ENCODE measurements around the genes NUDT4B, H4C15, CIART and CTSK.

- PRO-cap = no peak
- RRBS, 2 experiments = no CpG with 5 or more reads among the region's 60 CpGs
Observed at GRCh38 chr1:148748452-148749005, at the start of gene NUDT4B. Gene NUDT4B (plus strand): TSS chr1:148748774.

DNA sequence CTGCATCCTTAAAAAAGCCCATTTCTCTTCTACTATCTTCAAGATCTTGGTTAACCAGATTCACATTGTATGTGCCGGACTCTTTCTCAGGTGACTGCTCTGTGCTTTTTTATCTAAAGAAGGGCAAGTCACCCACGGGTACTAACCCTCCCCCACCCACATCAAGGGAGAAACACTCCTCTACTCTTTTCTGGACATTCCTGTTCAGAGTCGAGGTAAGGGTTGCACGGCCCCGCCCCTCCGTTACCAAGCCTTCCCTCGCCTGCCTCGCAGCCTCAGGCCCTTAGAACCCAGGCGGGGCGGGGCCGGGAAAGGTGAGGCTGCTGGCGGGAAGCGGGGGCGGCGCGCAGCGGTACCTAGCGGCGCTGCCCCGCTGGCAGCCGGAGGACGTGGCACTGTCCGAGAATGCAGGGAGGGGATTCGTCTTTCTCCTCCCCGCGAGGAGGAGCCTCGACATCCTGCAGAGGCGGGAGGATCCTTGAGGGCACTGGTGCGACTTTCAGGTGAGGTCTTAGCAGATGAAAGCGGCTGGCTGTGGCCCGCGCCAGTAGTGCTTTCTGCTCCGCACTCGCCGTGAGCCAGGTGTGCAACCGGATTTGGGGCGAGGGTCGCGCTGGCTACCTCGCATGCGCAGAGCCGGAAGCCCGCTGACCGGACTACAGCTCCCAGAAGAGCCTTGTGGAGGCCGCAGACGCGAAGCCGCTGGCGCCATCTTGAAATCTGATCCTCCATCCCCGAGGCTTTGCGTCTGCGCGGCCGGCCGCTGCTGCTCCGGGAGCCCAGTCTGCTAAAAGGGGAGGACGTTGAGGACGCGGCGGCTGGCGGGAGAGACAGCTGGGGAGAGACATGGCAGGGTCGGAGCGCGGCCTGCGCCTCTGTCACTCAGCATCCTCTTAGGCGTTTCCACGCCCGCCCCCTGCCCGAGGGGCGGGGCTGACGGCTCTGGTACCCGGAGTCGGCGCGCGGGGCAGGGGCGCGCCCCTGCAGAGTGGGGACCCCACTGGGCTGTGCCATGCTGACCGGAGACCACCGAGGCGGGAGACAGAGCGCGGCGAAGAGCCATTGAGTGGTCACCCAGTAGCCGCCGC lies 107.8 kb downstream of the PDE4DIP start:
- PRO-cap = bidirectional peak, plus-strand start at position 463 of the sequence, minus-strand start at position 425 of the sequence
- RRBS, 2 experiments = 1 to 2% methylated on average over 28 to 33 of the region's 86 CpGs

DNA sequence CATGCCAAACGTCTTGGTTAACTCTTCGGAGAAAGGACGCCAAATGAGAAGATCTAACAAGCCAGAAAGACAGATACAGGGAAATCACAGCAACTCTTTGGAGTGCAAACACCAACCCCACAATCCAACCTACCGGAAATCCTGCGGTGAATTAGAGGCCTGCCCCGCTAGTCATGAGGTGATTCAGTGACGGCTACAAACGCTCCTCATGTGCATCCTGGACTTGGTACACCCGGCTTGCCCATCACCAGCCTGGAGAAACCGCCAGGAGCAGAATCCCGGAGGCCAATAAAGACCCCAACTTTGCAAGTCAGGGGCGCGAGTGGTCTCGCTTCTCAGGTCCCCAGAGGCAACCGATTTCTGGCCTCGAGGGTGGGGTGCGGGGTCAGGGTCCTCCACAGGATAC lies 752 bp downstream of the NBPF9 start:
- PRO-cap = unidirectional peak, plus-strand start at position 174 of the sequence
- RRBS, 2 experiments = no CpG with 5 or more reads among the region's 17 CpGs

DNA sequence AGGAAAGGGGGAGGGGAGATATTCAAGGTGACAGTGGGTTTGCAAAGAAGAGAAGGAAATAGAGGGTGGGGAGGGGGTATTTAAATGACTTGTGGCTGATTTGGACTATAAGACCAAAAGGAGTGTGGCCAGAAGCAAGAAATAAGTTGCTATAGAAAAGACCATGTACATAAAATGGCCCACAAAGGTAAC lies 137.5 kb upstream of the NBPF9 start:
- PRO-cap = no peak

DNA sequence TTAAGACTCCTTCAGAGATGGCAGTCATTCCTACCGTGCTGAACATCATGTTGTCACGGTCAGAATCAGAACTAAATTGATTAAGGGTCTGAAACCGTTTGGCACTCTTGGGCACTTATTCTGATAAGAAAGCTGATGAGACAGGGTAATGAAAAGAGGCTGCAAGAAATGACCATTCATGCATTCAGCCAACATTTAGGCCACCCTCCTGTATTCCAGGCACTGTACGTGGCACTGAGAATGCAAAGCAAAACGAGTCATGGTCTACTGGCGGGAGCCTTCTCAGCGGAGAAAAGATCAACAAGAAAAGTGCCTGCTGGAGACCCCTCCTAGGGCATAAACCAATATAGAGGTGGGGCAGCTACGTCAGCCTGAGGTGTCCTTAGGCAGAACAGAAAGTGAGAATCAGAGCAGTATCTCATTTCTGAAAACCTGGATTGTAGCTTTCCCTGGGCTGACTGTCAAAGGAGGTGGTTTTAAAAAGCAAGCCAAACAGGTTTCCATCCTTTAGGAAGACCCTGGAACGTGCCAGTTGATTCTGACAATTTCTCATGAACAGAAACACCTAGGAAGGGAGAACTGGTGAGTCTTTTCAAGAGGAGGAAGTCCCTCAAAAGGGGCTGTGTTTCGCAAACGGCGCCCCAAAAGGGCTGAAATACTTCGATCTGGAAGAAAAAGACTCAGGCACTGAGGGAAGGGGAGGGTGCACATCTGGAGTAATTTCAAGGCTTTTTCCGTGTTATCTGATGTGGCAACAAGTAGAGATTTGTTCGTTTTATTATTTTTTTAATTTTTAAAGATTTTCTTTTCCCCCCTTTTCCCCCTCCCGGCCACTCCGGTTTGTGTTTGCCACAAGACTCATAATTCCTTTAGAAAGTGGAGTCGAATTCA lies 22.4 kb downstream of the PPIAL4C start:
- PRO-cap = no peak
- RRBS, 2 experiments = no CpG with 5 or more reads among the region's 18 CpGs

- PRO-cap = no peak
- RRBS, 2 experiments = no CpG with 5 or more reads among the region's 74 CpGs
Observed at GRCh38 chr1:149851339-149852272, 745 bp downstream of the H2AC19 start.

- PRO-cap = bidirectional peak, plus-strand start at chr1:149861396, minus-strand start at chr1:149861159
- RRBS, 2 experiments = no CpG with 5 or more reads among the region's 70 CpGs
Observed at GRCh38 chr1:149860896-149861943, at the start of gene H4C15. Gene H4C15 (minus strand): TSS chr1:149861159.

GRCh38 chr1:149916849-149917146 lies 846 bp downstream of the SV2A start:
- PRO-cap = no peak
- RRBS, 2 experiments = no CpG with 5 or more reads among the region's 6 CpGs

- PRO-cap = no peak
- RRBS, 2 experiments = no CpG with 5 or more reads among the region's 15 CpGs
Observed at GRCh38 chr1:149931179-149931988, 3.8 kb upstream of the SF3B4 start.

DNA sequence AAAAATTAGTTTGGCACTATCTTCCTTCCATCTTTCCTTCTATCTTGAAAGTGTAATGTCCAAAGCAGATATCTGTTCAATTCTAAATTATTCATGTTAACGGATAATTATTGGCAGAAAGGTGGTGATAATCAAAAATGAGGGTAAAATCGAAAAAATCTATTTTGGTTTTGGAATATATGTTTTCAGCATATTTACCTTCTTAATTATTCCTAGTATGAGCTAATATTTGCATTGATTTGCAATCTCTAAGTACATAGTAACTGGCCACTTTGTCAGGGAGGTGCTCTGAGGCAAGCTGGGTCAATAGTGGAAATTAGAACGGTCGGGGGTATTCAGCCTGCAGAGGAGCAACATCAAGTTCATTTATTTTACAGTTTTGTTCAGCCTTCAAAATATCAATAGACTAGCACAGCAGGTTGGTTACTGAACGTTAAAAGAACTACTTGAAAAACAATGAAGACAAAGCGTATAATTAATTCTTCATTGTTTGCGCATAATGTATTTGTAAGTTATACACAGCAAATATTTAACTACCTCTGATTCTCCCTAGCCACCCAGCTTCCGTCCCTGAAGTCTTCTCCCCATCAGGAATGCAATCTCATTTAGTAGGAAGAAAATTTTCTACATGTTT lies 1.8 kb downstream of the OTUD7B start:
- PRO-cap = no peak
- RRBS, 2 experiments = no CpG with 5 or more reads among the region's 8 CpGs

DNA sequence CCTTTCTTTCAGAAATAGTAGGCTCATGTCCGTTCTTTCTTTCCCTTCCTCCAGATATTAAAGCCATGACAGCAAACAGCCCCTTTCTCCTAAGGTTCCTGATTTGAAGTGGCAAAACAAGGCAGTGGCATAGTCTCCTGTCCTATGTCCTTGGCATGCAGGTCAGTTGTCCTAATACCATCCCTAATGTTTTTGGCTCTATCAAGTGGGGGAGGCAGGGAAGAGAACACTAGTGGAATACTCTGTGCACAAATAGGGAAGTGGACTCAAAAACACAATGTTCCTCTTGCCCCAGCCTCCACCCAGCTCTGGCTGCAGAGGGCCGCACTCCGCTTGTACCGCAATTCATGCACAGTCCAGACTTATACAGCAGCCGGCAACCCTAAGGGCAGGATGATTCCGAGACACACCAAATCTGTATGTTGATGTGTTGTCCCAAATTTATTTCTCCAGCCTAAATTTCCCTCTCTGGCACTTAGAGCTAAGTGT lies 14.5 kb downstream of the PLEKHO1 start:
- PRO-cap = no peak
- RRBS, 2 experiments = no CpG with 5 or more reads among the region's 6 CpGs

DNA sequence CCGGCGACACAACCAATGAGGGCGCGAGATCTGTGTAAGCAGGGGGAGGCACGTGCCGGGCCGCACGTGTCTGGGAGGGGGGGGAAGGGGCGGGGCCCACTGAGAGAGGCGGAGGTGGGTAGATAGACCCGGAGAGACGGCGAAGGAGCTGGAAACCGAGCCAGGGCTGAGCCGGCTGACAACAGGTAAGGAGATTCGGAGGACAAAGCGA lies at the start of gene CIART:
Gene CIART, plus strand, starts transcription at position 121 of the 211 bp plus-strand sequence.
- PRO-cap = bidirectional peak, plus-strand start at position 133 of the sequence, minus-strand start outside the sequence
- RRBS, 2 experiments = 23 to 51% methylated on average over 15 of the region's 17 CpGs

DNA sequence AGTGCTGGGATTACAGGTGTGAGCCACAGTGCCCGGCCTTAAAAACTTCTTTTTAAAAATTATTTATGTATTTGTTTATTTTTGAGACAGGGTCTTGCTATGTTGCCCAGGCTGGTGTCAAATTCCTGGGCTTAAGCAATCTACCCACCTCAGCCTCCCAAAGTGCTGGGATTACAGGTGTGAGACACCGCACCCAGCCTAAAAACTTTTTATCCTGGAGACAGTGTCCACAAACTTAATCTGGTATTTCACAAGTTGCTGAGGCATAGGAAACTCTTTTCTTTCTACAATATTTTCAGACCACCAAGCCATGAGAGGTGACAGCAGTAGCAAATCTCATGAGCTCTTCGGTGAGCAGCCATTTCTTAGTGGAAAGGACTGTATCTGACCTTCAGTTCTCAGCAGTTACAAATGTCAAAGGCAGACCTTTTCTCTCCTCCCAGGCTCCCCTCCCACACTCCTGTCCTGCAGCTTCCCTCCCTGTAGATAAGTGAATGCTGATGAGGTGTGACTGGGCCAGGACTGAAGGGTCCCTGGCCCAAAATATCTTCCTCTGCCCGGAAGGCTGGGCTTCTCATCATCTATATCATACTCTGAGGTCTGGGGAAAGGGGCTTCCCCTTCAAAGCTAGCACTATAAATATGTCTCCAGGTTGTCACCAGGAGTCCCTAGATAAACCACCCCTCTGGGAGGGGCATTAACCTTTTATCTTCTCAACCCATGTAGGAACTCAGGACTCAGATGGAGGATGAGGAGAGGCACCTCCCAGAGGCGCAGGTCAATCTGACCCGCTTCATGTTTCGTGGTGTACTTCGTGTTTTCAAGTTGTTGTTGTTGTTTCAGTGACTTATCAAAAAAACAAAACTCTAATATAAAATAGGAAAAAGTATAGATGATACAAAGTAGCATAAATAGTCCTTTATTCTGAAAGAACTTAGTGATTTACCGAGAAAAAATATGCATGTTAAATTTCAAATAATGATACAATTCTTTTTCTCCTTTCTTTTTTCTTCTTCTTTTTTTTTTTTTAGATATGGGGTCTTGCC lies 3.7 kb upstream of the ADAMTSL4 start:
- PRO-cap = no peak
- RRBS, 2 experiments = no CpG with 5 or more reads among the region's 9 CpGs

- PRO-cap = no peak
- RRBS, 2 experiments = 91% methylated on average over 5 of the region's 17 CpGs
Observed at GRCh38 chr1:150550070-150550583, 919 bp downstream of the ADAMTSL4 start.

- PRO-cap = no peak
- RRBS, 2 experiments = no CpG with 5 or more reads among the region's 18 CpGs
Observed at GRCh38 chr1:150551624-150552999, 2.9 kb downstream of the ADAMTSL4 start.

DNA sequence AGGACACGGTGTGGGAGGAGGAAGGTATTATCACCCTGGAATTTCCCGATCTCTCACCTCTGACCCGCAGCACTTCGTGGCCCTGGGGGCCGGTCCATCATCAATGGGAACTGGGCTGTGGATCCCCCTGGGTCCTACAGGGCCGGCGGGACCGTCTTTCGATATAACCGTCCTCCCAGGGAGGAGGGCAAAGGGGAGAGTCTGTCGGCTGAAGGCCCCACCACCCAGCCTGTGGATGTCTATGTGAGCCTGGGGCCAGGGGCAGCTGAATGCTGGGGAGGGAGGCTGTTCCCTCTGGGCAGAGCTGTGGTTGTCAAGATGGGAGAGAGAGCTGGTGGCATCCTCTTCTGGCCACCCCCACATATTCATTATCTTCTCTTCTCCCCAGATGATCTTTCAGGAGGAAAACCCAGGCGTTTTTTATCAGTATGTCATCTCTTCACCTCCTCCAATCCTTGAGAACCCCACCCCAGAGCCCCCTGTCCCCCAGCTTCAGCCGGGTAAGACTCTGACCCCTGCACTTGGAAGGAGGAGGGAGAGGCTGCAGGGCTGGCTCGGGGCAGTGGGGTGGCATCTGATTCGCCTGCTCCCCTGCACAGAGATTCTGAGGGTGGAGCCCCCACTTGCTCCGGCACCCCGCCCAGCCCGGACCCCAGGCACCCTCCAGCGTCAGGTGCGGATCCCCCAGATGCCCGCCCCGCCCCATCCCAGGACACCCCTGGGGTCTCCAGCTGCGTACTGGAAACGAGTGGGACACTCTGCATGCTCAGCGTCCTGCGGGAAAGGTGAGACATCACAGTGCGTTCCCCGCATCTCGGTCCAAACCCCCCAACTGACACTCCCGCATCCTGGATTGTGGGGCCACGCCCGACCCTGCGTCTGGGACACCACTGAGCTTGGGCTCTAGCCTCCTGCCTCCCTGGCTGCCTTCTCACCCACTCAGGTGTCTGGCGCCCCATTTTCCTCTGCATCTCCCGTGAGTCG lies 7.6 kb downstream of the ADAMTSL4 start:
- PRO-cap = no peak
- RRBS, 2 experiments = 52% methylated on average over 2 of the region's 36 CpGs; no CpG with 5 or more reads in 1 of the 2 experiments

- PRO-cap = bidirectional peak, plus-strand start at chr1:150579855, minus-strand start at chr1:150579610
- RRBS, 2 experiments = no CpG with 5 or more reads among the region's 27 CpGs
Observed at GRCh38 chr1:150579724-150580210, 357 bp upstream of the MCL1 start.

GRCh38 chr1:150580211-150580672 lies 832 bp upstream of the MCL1 start:
- PRO-cap = unidirectional peak, minus-strand start at chr1:150580302
- RRBS, 2 experiments = no CpG with 5 or more reads among the region's 13 CpGs

- PRO-cap = no peak
- RRBS, 2 experiments = no CpG with 5 or more reads among the region's 8 CpGs
Observed at GRCh38 chr1:150807783-150808690, at the start of gene CTSK. Gene CTSK (minus strand): TSS chr1:150808260.

GRCh38 chr1:151048467-151048956 lies 961 bp downstream of the C1orf56 start:
- PRO-cap = unidirectional peak, minus-strand start at chr1:151048601
- RRBS, 2 experiments = 20% methylated on average over 2 of the region's 16 CpGs; no CpG with 5 or more reads in 1 of the 2 experiments

Data from HEK293 (cell line).